Measurements from ENCODE around the genes NR2C1 and ELK3.

GRCh38 chr12:94557786-94558380, 92.5 kb downstream of the TMCC3 start:
- RRBS: no CpG with 5 or more reads among the region's 2 CpGs

GRCh38 chr12:95072749-95074047, at the start of gene NR2C1:
TSS of gene NR2C1 (minus strand) at chr12:95073618.
- RRBS: 1% methylated on average over 42 of the region's 115 CpGs

DNA sequence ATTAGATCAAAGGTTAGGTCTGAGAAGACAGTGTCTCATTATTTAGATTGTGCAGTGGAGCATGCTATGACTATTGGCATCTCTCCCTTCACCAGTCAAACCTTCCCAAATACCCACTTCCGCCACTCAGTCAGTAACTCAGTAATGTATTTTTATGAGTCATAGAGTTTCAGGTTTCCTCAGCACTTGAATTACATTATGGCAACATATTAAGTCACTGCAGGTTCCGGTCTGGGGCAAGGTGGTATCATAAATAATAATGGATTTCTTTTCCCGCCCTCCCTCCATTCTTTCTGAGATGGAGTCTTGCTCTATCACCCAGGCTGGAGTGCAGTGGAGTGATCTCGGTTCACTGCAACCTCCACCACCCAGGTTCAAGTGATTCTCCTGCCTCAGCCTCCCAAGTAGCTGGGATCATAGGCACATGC, 29.9 kb upstream of the NR2C1 start:
- RRBS: no CpG with 5 or more reads among the region's 4 CpGs

DNA sequence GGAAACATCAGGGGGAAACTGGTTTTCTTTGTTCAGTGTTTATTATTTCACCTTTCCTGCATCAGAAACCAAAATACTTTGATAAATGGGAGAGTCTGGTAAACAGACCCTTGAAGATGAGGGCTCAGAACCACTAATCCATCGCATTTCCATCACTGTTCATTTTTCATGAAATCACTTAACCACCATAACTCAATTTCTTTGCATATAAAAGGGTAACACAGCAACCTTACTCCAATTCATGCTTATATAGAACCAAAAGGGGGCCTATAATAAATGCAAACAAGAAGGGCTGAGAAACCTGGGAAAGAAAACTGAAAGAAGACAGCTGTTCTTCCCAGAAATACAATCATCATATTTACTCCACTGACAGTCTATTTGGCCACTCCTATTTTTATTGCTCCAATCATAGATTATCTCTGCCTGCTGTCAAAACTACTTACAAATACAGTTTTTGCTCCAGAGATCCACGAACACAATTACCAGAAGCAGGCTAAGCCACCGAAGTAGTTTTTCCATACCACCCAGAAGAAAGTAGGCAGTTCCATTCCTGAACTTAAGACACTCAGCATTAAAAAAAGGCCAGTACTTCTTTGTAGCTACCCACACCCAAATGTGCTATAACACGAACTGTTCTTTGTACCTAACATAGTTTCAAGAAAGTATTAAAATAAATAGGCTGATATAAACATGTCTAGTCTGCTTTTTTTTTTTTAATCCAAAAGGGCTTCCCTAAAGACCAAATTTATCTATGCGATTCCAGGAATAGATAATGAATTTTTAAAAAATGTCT, 16.8 kb downstream of the FGD6 start:
- RRBS: no CpG with 5 or more reads among the region's 5 CpGs

DNA sequence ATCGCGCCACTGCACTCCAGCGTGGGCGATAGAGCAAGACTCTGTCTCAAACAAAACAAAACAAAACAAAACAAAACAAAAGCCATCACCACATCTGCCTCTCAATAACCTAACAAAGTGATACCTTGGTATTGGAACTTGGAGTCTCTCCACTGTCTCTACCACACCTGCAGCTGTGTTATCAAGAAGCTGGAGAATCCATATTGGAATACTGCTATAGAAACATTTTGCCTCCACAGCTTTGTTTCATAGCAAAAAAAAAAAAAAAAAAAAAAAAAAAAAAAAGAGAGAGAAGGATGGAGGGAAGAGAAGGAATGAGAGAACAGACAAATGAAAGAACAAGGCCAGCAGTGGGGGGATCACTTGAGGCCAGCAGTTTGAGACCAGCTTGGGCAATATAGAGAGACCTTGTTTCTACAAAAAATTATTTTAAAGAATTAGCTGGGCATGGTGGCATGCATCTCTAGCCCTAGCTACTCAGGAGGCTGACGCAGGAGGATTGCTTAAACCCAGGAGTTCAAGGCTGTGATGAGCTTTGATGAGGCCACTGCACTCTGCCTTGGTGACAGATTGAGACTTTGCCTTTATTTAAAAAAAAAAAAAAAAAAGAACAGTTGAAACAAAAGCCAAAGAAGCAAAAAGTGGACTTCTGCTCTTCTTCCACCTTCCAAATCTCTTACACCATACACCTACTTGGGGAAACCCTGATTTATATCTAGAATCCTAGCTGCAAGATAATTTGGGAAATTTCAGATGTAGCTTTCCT, 8.1 kb downstream of the VEZT start:
- RRBS: no CpG with 5 or more reads among the region's 5 CpGs

DNA sequence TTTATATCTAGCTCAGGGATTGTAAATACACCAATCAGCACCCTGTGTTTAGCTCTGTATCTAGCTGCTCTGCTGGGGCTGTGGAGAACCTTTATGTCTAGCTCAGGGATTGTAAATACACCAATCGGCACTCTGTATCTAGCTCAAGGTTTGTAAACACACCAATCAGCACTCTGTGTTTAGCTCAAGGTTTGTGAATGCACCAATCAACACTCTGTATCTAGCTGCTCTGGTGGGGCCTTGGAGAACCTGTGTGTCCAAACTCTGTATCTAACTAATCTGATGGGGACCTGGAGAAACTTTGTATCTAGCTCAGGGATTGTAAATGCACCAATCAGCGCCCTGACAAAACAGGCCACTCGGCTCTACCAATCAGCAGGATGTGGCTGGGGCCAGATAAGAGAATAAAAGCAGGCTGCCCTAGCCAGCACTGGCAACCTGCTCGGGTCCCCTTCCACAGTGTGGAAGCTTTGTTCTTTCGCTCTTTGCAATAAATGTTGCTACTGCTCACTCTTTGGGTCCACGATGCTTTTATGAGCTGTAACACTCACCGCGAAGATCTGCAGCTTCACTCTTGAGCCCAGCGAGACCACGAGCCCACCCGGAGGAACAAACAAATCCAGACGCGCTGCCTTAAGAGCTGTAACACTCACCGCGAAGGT, 93.7 kb upstream of the METAP2 start:
- RRBS: no CpG with 5 or more reads among the region's 15 CpGs

DNA sequence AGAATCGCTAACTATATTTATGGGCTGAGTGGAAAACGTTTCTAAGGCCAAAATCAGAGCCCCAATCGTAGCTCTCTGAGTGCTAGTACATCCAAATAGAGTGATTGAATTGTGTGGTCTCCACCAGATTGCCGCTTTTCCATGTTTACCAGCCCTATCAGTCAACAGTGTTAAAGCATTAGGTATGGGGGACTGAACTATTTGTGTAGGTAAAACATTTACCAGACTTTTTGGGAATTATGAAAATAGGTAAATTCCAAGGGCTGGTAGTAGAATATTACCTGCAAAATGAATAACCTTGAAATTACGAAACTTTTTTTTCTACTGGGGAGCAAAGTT, 28.0 kb upstream of the METAP2 start:
- RRBS: no CpG with 5 or more reads among the region's 5 CpGs

DNA sequence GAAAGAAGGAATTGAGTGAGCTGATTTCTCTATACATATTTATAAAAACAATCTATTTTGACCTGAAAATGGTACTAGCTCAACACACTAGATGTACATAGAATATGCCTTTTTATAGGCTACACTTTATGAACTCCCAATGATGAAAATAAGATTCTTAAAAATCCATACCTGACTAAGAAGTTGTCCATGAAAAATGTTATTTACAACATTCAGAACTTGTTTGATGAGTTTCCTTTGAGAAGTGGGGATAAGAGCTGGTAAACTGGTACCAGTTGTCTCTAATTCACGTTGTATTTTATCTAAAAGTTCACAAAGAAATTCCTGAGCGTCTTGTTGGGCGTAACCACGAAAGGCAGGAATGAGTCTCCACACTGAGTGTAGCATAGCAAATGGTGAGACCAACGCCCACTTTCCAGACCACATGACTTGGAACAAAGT, 18.6 kb downstream of the USP44 start:
- RRBS: no CpG with 5 or more reads among the region's 5 CpGs

GRCh38 chr12:95786826-95787547, 3.6 kb downstream of the NTN4 start:
- RRBS: no CpG with 5 or more reads among the region's 16 CpGs

- RRBS: 1% methylated on average over 47 of the region's 84 CpGs
These were observed at the start of gene ELK3 for GRCh38 chr12:96193775-96194803. TSS of gene ELK3 (plus strand) at chr12:96194375.

DNA sequence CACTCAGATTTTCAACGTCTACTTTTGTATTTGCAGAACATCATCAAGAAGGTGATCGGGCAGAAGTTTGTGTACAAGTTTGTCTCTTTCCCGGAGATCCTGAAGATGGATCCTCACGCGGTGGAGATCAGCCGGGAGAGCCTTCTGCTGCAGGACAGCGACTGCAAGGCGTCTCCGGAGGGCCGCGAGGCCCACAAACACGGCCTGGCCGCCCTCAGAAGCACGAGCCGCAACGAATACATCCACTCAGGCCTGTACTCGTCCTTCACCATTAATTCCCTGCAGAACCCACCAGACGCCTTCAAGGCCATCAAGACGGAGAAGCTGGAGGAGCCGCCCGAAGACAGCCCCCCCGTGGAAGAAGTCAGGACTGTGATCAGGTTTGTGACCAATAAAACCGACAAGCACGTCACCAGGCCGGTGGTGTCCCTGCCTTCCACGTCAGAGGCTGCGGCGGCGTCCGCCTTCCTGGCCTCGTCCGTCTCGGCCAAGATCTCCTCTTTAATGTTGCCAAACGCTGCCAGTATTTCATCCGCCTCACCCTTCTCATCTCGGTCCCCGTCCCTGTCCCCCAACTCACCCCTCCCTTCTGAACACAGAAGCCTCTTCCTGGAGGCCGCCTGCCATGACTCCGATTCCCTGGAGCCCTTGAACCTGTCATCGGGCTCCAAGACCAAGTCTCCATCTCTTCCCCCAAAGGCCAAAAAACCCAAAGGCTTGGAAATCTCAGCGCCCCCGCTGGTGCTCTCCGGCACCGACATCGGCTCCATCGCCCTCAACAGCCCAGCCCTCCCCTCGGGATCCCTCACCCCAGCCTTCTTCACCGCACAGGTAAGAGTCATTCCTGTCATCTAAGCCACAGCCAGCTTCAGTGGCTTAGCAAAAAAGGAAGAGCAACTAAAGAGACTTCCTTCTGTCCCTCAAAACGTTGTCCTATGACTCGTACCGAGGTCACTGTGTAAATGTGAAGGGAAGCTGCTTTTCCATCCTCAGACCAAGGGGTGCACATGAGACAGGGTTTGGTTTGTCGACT, 53.0 kb downstream of the ELK3 start:
- RRBS: 94% methylated on average over 7 of the region's 52 CpGs

GRCh38 chr12:96352380-96352988, 47.8 kb downstream of the CDK17 start:
- RRBS: no CpG with 5 or more reads among the region's 1 CpG

GRCh38 chr12:96699076-96699386, 208.0 kb upstream of the NEDD1 start:
- RRBS: no CpG with 5 or more reads among the region's 8 CpGs

GRCh38 chr12:97000164-97000424, 93.0 kb downstream of the NEDD1 start:
- RRBS: no CpG with 5 or more reads among the region's 1 CpG

DNA sequence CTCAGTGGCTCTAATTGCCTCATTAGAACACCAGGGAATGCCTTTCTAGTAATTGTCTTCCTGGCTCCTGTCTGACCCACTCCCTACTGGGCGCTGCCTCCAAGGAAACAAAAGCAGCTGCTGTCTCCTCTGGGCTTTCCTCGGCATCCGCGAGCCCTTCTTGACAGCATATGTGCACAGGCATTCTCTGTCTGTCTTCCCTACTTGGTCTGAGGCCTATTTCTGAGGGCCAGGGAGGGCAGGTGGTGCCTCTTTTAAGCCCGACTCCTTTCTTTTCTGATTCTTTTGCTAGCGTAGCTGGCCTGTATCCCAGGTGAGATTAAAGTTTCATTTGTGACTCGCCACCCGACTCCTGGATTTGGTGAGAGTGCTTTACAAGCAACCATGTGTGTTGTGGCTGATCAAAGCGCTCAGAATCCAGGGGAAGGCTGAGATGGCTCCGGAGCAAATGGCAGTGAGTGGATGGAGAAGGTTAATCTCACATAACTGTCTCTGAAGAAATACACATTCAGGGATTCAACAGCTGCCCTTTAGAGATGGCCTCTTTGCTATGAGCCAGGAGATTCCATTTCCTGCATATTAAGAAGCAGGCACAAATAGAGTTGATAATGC, 369.2 kb downstream of the NEDD1 start:
- RRBS: no CpG with 5 or more reads among the region's 10 CpGs

- RRBS: no CpG with 5 or more reads among the region's 5 CpGs
These were observed 759.3 kb upstream of the TMPO start for GRCh38 chr12:97756181-97756409.

DNA sequence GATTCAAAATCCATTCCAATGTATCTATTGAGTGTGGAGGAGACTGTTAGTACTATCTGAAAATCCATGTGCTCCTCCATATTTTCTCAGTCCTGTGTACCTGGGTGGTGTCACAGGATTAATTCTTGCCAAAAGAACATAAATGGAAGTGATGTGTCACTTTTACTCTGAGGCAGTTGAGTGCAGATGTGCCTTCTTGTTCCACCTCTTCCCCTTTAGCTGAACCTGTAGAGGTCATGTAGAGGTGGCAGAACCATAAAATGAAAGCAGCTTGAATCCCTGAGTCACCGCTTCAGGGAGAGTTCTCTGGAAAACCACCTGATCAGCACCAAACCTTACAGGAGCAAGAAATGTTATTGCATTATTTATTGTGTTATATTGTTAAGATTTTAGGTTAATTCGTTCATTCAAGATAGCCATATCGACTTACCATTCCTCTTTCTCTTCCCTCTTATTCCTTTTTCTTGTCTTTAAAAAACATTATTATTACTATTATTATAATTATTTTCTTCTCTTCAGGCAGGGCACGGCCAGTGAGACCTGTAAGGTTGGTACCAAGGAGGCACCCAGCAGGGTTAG, 14.6 kb upstream of the SLC25A3 start:
- RRBS: no CpG with 5 or more reads among the region's 4 CpGs

DNA sequence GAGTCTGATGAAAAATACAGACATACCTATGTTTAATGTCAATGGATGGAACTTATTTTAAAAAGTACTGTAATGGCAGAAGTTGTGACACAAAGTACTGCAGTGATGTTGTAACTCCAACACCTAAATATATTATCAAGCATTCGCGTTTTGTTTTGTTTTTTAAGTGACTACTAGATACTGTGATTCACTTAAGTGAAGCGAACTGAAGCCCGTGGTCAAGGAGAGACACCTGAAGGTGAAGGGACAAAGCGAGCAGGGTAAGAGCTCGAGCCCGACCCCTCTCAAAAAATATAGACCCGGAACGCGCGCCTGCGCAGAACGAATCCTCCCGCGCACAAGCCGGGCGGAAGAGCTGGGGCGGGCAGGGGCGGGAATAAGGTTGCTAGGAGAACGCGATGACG, 320 bp upstream of the SLC25A3 start:
- RRBS: 1% methylated on average over 9 of the region's 22 CpGs

- RRBS: no CpG with 5 or more reads among the region's 4 CpGs
These were observed 2.3 kb downstream of the SLC25A3 start for GRCh38 chr12:98595575-98596362.